ENCODE results near the gene HOXA4.

GRCh38 chr7:26159222-26159754, 7.3 kb downstream of the NFE2L3 start:
- PRO-cap, 3 experiments: no peak in any of the 3 experiments
- RRBS: no CpG with 5 or more reads among the region's 2 CpGs

- PRO-cap, 3 experiments: no peak in any of the 3 experiments
- RRBS: no CpG with 5 or more reads among the region's 2 CpGs
Measured at GRCh38 chr7:26190470-26190962, 10.0 kb downstream of the HNRNPA2B1 start.

DNA sequence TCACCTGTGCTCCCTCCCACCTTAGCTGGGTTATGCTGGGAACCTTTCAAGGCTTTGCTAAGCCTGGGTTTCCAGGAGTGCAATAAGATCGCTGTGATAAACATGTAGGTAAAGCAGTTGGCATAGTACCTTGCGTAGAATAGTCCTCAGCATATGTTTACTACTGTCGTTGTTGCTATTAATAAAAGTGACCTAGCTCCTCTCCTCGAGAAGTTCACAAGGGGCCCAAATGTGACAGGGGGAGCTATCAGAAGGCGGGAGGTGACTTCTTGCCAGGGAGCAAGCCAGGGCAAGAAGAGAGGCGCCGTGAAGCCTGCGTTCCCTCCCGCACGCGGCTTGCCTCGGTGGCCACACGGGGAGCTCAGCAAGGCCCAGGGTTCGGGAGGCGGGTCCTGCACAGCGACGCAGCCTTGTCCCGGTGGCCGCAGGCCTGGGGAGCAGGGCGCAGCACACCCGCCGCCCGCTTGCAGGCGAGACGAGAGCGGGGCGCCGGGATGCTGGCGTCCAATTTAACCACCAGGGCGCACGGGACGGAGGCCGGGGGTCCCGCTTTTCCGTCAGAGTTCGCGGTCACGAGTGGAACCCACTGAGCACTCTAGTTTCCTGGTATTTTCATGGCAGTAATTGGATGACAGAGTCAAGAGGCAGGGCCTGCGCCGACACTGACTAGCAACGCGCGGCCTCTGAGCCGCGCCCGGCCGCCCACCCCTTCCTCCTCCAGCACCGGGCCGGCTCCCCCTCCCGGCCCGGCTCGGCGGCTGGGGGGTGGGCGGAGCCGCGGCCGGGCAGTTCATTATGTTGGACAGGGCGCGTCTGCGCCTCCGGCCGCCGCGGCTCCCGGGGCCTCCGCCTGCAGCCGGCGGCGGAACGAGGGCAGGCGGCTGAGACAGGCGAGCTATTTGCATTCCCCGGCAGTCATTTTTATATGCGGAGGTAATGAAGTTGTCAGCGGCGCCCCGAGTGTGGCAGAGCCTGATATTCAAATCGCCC, 106.4 kb downstream of the SNX10 start:
- PRO-cap, 3 experiments: peak in 3 of 3 experiments; most common plus-strand start position 796 of the sequence (in 3); most common minus-strand start position 715 of the sequence (in 2)
- RRBS: 2% methylated on average over 34 of the region's 78 CpGs

DNA sequence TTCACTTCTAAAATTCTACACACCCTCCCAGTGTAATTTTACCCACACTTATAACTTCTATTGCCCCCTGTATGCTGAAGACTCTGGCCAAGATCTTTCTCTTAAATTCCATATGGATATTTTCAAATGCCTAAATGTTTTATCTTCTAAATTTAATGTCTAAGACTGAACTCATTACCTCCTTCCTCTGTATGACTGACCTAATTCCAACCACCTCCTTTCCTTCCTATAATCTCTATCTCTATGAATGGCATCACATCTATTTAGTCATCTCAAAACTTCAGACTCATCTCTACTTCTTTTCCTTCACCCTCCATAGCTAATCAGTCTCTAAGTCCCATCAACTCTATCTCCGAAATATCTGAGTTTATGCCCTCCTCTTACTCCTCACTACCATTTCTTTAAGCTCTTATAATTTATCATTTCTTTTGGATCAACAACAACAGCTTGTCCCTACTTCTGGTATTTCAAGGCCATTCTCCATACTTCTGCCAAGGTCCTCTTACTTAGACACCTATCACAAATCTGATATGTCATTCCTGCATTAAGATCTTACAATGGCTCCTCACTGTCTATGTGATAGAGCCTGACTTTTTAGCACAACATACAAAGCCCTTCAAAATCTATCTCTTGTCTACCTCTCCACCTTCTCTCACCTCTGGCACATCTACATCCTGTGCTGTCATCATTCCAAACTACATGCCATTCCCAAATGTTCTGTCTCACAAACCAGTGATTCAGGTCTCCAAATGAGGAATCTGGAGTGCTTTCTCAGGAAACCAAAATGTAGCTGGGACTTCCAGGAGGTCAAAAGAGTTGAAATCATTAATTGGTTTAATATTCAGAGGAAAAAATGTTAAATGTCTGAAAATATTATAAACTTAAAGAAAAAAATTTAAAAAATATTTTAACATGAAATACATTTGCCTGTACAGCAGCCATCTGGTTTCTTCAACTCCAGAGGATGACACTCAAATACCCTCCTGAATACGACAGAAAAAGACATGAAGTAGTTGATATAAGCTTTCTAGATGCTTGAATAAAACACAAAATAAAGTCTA, 87.8 kb downstream of the SKAP2 start:
- PRO-cap, 3 experiments: no peak in any of the 3 experiments
- RRBS: no CpG with 5 or more reads among the region's 2 CpGs

DNA sequence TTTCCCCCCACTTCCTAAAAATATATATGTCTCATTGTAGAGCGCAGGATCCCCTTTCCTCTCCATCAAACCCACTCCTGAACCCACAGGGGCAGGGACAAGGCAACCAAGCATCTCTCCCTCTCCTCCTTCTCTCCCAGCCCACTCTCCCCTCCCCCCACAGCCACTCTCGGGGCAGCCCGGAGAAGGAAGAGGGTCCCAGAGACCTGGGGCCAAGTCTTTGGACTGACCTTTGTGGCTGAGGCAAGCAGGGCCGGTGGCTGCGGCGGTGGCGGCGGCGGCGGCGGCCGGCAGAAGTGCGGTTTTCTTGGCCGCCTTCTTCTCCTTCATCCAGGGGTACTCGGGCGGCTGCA, 627 bp downstream of the HOXA2 start:
- PRO-cap, 3 experiments: no peak in any of the 3 experiments
- RRBS: 8% methylated on average over 7 of the region's 16 CpGs

- PRO-cap, 3 experiments: no peak in any of the 3 experiments
- RRBS: no CpG with 5 or more reads among the region's 13 CpGs
Measured at GRCh38 chr7:27104276-27105227, 2.1 kb upstream of the HOXA2 start.

DNA sequence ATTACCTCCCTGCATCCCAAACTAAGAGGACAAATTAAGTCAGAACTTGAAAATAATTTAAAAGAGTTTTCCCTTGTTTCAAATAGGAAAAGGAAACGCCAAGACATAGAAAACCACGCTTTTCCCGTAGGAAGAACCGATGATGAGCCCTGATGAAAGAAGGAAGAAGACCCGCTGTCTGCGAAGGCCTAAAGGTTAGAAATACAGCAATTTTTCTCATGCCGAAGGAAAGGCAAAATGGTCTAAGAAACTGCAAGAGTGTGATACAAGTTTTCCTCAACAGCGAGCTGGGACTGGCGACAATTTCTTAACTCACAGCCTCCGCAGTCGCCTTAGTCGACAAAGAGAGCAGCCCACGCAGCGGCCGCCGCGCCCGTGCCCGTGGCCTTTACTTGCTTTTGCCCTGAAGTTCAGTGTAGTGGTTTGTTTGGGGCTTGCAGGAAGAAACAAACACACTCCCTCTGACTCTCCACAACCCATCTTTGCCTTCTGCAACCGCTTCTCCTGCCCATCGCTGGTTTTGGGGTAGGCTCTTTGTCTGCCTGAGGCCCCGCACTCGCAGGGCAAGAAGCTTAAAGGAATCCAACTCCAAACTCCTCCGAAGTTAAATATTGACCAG, 8.6 kb downstream of the HOXA4 start:
- PRO-cap, 3 experiments: peak in 1 of 3 experiments; most common plus-strand start position 333 of the sequence (in 1)
- RRBS: no CpG with 5 or more reads among the region's 24 CpGs

GRCh38 chr7:27130545-27131544, at the start of gene HOXA4:
TSS of gene HOXA4 (minus strand) at chr7:27130757.
- PRO-cap, 3 experiments: peak in 3 of 3 experiments; most common plus-strand start chr7:27131002 (in 3); most common minus-strand start chr7:27130811 (in 2)
- RRBS: no CpG with 5 or more reads among the region's 70 CpGs

- PRO-cap, 3 experiments: no peak in any of the 3 experiments
- RRBS: 9% methylated on average over 4 of the region's 17 CpGs
Measured at GRCh38 chr7:27139709-27139923, 3.9 kb downstream of the HOXA5 start.

GRCh38 chr7:27157366-27158504, 1.3 kb upstream of the HOXA7 start:
- PRO-cap, 3 experiments: no peak in any of the 3 experiments
- RRBS: 59% methylated on average over 8 of the region's 41 CpGs

DNA sequence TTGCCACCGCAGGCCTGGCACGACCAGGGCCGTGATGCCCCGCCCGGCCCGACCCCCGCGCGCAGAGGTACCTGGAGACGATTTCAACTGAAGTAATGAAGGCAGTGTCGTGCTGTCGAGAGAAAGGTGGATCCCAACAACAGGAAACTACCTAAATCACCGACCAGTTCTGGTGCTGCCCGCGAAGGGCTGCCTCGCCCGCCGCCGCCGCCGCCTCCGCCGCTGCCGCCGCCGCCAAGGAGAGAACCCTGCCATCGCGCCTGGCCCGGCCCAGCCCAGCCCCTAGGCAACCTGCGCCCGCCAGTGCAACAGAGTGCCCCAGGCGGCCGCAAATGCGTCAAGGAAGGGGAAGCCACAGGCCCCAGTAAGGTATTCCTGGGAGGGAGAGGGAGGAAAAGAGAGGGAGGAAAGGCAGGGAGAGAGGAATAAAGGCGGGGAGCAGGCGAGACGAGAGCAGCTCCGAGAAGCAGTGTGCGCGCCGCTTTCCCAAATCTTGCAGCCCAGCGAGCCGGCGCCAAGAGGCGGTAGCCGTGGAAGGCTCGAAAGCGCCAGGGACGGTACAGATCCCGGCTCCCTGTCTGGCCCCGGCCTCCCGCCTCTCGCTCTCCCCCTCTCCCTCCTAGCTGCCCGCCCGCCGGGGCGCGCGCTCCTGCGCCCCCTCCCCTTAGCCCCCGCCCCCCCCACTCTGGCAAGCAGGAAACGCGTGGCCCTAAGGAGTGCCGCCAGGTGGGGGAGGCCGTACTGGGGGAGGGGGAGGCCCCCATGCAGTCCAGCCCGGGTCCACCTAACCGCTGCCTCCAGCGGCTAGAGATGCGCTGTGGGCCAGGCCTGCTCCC, 4.3 kb upstream of the HOXA9 start:
- PRO-cap, 3 experiments: peak in 3 of 3 experiments; most common plus-strand start position 428 of the sequence (in 2); most common minus-strand start position 224 of the sequence (in 1)
- RRBS: 11% methylated on average over 18 of the region's 69 CpGs

DNA sequence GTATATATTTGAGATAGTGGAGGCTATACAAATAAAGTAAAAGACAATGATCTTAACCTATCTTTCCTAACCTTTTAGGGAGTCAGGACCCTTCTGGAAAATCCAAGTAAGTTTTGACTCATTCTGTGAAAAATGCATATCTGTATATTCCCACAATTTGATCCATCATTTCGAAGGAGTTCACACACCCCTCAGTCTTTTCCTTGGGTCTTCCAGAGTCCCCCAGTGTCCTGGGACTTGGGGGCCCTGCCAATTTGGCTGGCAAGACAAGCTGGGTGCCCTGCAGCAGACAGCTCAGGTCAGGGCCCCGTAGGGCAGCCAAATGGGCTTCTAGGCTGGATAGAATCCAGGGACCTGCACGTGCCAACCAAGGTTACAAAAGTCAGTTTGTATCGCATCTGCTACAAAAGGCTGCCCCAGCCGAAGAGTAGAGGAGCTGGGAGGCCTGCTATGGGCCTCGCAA, 2.7 kb upstream of the HOXA10 start:
- PRO-cap, 3 experiments: no peak in any of the 3 experiments
- RRBS: no CpG with 5 or more reads among the region's 6 CpGs

DNA sequence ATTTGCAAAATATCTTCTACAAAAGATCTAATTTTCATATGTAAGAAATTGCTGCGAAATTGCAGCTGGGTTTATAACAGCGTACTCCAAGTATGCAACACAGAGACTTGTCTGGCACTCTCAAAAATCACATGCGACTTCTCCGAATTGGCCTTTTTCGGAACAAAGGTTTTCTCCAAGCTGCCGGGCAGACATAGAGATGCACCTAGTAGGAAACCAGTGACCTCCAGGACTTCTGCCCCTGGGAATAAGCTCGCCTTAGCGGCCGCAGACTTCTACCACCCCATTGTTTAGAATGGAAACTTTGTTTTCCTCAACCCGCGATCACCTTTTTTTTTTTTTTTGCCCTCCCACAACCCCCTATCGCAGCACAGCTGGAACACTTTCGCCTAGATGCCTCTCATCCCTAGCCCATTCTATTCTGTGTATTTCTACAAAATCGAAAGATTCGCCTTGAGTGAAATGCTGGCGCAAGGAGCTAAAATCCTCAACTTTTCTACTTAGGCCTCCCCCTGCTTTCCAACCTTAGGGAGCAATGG, 4.9 kb upstream of the HOXA10 start:
- PRO-cap, 3 experiments: no peak in any of the 3 experiments
- RRBS: no CpG with 5 or more reads among the region's 16 CpGs

DNA sequence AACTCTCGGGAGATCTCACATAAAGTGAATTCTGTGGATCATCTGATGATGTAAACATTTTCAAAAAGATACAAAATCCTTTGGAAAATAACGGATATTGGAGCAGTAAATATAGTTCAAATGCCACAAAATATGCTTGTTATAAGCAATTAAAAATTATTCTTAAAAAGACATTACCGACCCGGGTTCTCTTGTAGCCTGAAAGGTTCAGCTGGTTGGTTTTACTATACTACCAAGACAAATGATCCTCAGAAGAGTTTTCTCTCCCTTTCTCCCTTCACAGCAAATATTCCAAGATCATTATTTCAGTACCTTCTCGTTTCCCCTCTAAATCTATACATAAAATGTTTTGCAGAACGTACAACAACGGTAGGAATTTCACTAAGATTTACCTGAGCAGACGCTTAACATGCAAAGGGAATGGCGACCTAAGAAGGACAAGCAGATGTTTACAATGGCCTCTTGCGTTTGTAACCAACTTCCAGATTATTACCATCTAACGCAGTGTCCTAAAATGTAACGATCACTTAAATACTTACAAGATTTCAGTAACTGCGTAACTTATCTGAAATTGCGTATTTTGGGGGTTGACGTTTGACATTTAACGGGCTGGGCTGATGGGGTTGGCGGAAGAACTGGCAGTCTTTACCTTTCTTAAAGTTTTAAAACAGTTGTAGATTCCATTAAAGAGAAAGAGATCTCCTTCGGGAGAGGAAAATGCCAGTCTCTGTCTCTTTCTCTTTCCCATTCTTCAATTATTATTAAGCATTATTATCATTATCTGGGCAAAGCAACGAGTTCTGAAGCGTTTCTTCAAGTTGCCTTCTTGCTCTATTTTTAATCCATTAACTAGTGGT, 2.3 kb downstream of the HOXA13 start:
- PRO-cap, 3 experiments: no peak in any of the 3 experiments
- RRBS: no CpG with 5 or more reads among the region's 20 CpGs

DNA sequence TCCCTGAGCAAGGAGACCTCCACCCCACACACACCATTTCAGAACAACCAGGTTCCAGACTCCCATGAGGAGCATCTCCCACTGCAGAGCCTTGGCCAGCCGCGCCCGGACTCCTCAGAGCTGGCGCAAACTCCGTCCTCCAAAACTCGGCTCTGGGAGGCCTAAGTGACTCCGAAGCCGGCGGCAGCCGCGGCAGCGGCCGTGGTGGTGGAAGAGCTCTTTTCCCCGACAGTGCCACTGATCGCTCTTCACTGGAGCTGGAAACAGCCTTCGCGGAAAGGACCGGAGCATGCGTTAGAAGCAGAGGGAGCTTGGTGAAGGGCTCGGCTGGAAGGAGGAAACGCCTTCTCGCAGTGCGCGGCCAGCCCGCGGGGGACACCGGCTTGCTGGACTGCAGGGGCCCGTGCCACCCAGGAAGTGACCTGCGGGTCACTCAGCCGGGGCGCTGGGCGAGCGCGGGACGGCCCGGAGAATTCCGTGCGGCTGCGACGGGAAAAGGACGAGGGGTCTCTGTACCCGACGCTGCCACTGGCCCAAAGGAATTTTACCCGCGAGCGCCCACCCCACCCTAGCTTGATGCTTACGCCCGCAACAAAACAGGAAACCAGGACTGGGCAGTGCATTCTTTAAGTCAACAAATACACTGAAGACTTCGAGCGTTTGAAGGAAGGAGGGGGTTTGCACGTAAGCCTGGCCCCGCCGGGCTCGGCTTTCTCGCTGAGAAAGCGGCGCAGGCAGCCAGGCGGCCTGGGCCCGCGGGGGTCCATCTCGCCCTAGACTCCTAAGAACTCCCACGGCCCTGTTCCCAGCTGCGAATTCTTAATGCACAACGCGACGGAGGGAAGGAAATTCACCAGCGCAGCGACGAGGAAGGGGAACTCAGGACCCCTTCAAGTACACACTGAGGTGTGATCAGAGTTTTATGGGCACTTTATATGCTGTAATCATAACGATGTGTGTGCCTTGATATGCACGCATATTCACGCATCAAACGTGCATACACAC, 5.2 kb upstream of the HOXA13 start:
- PRO-cap, 3 experiments: no peak in any of the 3 experiments
- RRBS: 5% methylated on average over 24 of the region's 73 CpGs

- PRO-cap, 3 experiments: no peak in any of the 3 experiments
- RRBS: no CpG with 5 or more reads among the region's 12 CpGs
Measured at GRCh38 chr7:27423320-27423796, 180.8 kb downstream of the EVX1 start.

DNA sequence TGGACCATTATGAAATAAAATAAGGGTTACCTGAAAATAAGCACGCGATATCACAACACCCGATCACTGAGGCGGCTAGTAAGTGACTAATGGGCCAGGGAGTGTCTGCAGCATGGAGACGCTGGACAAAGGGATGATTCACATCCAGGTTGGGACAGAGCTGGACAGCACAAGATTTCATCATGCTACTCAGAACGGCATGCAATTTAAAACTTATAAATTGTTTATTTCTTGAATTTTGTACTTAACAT, 15.6 kb downstream of the HIBADH start:
- PRO-cap, 3 experiments: no peak in any of the 3 experiments
- RRBS: no CpG with 5 or more reads among the region's 6 CpGs

- PRO-cap, 3 experiments: no peak in any of the 3 experiments
- RRBS: no CpG with 5 or more reads among the region's 6 CpGs
Measured at GRCh38 chr7:27801508-27802149, 61.7 kb downstream of the TAX1BP1 start.

- PRO-cap, 3 experiments: no peak in any of the 3 experiments
- RRBS: no CpG with 5 or more reads among the region's 6 CpGs
Measured at GRCh38 chr7:27900601-27901216, 160.7 kb downstream of the TAX1BP1 start.

GRCh38 chr7:28123799-28124388, 56.7 kb downstream of the JAZF1 start:
- PRO-cap, 3 experiments: no peak in any of the 3 experiments
- RRBS: no CpG with 5 or more reads among the region's 9 CpGs

Data from breast (tissue), 4 donors.